Cerebral cortex (tissue), 2 donors: Measurements from ENCODE around the genes CRHR1 and WNT3.

- PRO-cap, 2 experiments: no peak in any of the 2 experiments
Observed at GRCh38 chr17:45111257-45111762, 21.0 kb downstream of the PLCD3 start.

- PRO-cap, 2 experiments: no peak in any of the 2 experiments
Observed at GRCh38 chr17:45224414-45224950, 2.8 kb downstream of the FMNL1 start.

DNA sequence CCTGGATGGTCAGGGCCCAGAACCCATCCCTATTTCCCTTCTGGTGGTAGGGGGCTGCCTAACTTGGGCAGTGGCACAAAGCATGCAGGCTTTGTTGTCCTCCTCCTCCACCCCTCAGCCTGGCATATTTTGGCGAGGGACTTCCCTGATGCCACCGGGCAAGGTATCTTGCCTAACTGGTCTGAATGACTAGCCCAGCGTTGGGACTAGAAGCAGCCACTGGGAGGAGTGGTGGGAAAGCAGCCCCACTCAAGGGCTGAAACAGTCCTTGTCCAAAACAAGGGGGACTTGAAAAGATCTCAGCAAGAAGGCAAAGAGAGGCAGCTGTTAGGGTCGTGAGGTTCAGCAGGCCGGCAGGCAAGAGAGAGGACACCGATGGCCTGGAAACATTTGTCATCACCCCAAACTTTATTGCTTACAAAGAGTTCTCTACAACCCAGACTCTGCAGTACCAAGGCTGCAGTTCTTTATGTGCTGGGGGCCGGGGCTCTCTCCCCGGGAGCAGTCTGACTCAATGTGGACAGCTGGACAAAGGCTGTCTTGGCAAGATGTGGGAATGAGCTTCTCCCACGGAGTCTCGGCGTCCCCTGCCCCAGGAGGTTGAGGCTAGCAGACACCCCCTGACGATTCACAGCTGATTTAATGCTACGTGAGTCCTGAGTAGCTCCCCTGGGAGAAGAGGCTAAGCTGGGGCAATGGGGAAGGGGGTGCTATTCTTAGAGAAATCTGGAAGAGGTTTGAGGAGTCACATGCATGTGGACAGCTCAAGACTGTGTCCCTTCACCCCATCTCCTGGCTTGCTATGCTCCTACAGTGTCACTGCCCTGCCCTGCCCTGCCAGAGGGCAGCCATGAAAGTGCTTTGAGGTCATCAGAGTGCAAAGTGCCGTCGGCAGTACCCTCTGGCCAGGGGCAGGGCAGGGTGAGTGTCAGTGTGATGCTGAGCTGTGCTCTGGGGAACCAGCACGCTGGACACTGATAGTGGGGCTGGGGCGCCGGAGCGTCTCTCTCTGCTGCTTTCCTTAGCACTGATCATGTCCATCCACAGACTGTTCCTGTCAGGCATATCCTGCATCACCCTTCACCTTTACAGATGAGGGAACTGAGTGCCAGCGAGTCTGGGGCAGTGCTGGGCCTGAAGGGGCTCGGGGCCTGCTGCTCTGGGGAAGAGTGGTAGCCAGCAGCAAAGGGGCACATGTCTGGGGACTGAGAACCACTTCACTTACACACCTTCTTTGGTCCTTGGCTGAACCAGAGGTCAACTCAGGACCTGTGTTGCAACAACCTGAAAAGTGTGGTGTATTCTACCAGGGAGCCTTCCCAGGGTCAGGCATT, 1.3 kb upstream of the SPATA32 start:
- PRO-cap, 2 experiments: no peak in any of the 2 experiments

- PRO-cap, 2 experiments: no peak in any of the 2 experiments
Observed at GRCh38 chr17:45307323-45308077, 9.3 kb downstream of the MAP3K14 start.

DNA sequence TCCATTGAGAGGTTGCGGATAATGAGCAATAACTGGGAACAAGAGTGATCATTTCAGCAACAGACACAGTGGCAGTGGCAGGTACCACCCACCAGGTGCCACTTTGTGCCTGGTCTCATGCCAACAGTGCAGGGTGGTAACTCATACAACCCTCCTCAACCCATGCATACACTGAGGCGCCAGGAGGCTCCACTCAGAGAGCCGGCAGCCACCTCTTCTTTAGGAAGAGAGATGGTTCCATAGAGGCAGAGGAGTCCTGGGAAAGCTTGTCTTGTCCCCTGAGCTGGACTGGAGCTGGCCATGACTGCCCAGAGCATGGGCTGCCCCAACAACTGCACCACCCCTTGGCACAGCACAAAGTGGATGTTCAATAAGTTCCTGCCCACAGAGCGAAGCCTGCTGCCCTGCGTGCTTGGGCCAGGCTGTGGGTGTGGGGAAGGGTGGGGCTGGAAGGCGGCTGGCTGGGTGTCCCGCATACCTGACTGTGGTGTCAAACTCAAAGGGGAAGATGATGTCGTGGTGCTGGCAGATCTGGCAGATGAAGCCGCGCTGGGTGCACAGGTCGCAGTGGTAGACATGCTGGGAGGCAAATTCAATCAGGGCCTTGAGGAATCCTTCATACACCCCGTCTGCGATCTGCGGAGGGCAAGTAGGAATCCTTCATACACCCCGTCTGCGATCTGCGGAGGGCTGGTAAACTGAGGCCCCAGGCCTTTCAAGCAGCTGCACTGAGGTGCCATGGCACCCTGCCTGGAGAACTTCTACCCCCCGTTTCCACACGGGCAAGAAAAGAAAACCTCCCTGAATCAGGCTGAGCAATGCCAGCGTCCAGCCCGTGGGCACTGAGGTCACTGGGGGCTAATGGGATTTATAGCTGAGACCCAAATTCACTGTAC, 6.6 kb upstream of the ARHGAP27 start:
- PRO-cap, 2 experiments: no peak in any of the 2 experiments

GRCh38 chr17:45456040-45456802, 23.6 kb upstream of the ARHGAP27 start:
- PRO-cap, 2 experiments: no peak in any of the 2 experiments

DNA sequence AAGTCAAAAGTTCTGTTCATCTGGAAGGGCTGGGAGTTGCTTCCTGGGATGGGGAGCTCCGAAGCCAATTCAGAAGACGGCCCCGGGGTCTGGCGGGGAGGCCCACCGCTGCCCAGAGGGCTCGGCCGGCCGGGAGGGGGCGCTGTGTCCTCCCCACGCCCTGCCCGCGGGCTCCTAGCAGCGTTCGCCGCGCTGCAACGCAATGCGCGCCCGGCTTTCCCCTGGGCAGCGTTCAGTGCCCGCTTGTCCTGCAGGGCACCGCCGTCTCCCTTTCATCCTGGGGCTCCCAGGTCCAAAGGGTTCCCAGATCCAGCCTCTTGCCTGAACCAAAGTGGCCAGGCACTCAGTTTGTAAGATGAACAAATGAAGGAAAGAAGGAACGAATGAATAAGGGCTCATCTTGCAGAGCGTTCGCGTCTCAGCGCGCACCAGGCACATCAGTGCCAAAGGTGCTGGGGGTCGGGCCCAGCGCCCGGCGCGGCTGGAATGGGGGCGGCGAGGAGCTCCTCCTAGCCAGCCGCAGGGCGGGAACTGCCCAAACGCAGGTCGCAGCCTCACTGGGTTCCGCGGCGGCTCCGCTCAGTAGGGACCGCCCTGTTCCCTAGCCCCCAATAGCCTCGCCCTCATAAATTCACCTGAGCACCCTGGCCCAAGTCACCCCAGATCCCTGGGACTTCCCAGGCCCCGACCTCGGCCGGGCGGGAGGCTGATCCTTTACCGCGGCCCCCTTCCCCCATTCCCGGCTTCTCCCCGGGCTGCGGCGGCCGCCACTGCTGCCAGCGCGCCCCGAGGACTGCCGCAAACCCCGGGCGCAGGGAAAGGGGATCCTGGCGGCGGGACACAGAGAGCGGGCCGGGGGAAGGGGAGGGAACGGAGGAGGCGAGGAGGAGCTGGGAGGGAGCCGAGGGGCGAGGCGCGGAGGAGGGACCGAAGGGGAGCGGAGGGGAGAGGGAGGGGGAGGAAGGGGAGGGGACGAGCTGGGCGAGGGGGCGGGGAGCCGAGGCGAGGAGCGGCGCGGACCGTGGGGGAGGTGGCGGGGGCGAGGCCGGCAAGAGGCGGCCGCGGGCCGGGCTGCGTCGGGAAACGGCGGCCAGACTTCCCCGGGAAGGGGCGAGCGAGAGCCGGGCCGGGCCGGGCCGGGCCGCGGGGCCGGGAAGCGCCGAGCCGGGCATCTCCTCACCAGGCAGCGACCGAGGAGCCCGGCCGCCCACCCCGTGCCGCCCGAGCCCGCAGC, at the start of gene CRHR1:
Gene CRHR1 (plus strand): TSS at position 1,079 of the 1,234 bp plus-strand sequence.
- PRO-cap, 2 experiments: peak in 1 of 2 experiments; most common plus-strand start position 202 of the sequence (in 1); most common minus-strand start position 795 of the sequence (in 1)

- PRO-cap, 2 experiments: no peak in any of the 2 experiments
Observed at GRCh38 chr17:46027943-46028614, 29.0 kb downstream of the STH start.

GRCh38 chr17:46037887-46038406, 38.9 kb downstream of the STH start:
- PRO-cap, 2 experiments: no peak in any of the 2 experiments

GRCh38 chr17:46064236-46065159, 65.4 kb downstream of the STH start:
- PRO-cap, 2 experiments: no peak in any of the 2 experiments

DNA sequence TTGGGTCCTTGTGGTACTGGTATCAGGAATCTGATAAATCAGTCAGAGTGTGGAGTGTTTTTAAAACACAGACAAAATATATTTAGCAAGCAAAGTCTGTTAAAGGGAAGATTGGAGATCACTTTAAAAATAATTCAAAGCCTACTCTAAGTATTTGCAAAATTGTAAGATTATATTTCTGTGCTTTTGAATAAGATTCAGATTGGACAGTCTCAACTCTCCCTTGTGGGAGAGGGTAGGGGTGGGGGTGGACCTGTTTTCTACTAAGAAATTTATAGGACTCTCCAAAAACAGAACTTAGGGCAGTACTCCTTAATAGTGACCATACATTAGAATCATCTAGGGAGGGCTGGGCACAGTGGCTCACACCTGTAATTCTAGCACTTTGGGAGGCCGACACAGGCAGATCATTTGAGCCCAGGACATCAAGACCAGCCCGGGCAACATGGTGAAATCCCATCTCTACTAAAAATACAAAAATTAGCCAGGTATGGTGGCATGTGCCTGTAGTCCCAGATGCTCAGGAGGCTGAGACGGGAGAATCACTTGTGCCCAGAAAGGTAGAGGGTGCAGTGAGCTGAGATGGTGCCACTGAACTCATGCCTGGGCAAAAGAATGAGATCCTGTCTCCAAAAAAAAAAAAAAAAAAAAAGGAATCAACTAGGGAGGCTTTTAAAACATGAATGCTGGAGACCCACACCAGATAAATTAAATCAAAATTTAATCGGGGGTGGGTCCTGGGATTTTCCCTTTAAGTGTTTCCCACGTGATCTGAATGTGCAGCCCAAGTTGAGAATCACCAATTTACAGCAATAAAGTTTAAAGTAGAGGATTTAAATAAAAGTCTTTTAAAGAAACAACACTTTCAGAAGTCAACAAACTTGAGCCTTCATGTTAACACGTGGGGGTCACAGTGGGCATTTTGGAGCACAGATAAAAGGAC, 63.4 kb downstream of the KANSL1 start:
- PRO-cap, 2 experiments: no peak in any of the 2 experiments

DNA sequence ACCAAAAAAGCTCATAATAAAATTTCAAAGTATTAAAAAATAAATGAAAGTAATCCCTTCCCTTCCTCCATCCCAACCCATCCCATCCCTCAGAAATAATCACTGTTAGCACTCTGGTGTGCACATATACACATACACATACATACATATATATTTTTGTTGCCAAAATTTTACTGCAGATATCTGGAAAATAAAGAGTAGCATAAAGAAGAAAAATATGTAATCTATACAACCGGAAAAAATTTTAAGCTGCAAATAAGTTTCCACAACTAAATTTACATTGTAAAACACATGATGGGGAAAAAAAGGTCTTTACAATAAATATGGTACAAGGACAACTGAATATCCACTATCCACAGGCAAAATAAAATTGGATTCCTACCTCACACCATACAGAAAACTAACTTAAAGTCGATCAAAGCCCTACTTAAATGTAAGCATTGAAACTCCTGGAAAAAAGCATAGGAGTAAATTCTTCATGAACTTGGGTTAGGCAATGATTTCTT, 53.2 kb downstream of the KANSL1 start:
- PRO-cap, 2 experiments: no peak in any of the 2 experiments

DNA sequence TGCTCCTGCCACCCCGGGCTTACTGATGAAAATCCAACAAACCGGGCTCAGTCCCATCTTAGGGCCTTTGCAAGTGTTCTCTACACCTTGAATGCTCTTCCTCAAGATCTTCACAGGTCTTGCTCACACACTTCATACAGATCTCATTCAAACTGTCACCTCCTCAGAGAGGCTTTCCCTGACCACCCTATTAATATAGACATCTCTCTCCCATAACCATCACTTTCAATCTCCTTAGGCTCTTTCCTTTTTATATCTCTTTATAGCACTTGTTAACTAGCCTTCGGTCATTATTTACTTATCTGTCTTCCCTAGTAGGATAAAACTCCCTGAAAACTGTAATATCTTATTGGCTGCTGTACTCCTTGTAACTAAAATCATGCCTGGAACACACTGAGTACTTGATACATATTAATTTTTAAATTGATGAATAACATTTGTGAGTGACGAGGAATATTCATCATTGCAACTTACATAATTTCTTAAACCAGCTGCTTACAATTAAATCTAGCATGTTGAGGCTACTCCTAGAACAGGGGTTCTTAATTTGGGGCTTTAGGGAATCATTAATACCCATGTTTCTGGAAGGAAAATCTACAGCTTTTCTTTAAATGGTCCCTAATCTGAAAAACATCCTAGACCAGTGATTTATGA, 41.8 kb downstream of the KANSL1 start:
- PRO-cap, 2 experiments: no peak in any of the 2 experiments

GRCh38 chr17:46169563-46169829, 23.7 kb downstream of the KANSL1 start:
- PRO-cap, 2 experiments: no peak in any of the 2 experiments

DNA sequence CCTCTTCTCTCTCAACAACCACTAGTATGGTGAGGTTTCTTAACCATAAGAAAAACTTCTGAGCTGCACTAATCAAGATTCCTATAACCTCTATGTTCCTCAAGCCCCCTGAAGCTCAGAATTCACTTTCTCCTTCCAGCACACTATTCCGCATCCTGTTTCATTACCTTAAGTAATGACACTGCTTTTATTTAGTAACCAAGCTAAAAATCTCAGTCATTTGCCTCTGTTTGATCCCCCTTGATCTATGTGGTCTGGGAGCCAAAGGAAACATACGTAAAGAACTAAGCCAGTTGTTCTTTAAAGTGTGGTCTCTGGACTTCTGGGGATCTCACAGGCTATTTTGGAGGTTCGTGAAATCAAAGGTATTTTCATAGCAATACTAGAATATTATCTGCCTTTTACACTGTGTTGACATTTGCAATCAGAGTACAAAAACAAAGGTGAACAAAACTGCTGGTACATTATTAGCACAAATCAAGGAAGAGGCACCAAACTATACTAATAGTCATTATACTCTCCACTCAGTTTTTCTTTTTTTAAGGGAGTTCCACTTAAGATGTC, 19.9 kb downstream of the KANSL1 start:
- PRO-cap, 2 experiments: no peak in any of the 2 experiments

GRCh38 chr17:46291061-46291540, 3.8 kb upstream of the LRRC37A start:
- PRO-cap, 2 experiments: no peak in any of the 2 experiments

GRCh38 chr17:46770998-46771687, 47.3 kb downstream of the WNT3 start:
- PRO-cap, 2 experiments: peak in 1 of 2 experiments; most common plus-strand start chr17:46771252 (in 1)

DNA sequence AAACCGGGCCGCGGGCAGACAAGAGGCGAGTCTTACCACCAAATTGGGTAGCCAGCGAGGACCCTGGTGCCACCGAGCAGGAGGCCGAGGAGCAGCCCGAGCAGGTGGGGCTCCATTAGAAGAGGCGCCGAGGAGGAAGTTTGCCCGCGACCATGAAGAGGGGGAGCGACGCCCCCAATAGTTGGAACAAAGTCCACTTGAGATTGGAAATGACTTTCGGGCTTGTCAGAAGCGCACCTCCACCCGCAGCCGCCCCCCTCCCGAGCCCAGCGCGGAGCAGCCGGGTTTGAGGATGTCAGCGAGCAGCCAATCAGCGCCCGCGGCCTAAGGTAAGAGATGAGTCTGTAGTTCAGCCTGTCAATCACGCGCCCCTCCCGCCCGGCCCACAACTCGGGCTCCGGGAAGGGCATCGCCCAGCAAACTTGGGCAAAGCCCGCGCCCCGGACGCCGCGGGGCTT, at the start of gene WNT3:
Gene WNT3 (minus strand): TSS at position 211 of the 458 bp plus-strand sequence.
- PRO-cap, 2 experiments: peak in 1 of 2 experiments; most common plus-strand start position 388 of the sequence (in 1); most common minus-strand start position 268 of the sequence (in 1)

DNA sequence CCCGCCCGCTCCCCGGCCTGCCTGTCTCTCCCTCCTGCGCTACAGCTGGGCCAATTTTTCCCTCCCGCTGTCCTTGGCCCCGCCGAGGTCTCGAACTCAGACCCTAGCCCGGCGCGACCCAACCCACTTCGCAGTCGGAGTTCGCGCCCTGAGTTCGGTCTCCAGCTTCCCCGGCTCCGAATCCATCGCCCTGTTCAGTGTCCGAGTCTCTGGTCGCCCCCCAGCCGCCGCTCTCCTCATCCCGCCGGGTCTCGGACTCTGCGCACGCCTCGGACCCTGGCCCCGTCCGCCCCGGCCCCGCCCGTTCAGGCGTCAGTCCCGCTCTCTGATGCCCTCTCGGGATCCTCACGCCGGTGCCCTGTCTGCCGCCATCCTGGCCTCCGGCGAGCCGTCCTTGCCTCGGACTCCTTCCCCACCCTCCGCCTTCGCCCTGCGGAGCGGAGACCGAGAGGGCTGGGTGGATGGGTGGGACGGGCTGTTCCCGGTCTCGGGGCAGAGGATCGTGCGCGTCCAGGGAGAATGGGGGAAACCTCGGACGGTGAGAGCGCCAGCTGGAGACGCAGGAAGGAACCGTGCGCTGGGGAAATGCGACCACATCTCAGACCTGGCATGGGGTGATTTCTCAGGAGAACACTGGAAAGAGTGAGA, 476 bp downstream of the WNT9B start:
- PRO-cap, 2 experiments: no peak in any of the 2 experiments

DNA sequence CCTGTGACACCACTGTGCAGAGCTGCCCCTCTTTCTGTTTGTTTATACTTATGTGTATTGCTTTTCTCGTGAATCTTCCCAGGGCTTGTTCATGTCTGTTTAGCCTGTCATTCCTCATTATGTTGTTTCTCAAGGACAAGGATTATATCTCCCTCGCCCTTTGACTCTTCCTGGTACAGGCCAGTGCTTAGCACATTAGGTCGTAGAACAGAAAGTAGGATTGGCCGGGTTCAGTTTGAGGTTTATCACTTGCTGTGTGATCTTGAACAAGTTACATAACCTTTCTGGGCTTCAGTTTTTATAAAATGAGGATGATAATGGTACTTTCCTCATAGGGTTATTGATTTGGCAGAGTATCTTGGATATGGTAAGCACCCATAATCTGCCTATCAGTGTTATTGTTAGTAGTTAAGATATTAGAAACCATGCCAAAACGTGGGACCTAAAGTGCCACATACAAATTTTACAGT, 6.0 kb downstream of the GOSR2 start:
- PRO-cap, 2 experiments: no peak in any of the 2 experiments